Trachea (tissue), 1 donor: ENCODE data around the gene WDR25.

- PRO-cap: no peak
Measured at GRCh38 chr14:98972674-98973455, 299.1 kb downstream of the BCL11B start.

GRCh38 chr14:99240389-99240892 lies 31.6 kb downstream of the BCL11B start:
- PRO-cap: no peak

DNA sequence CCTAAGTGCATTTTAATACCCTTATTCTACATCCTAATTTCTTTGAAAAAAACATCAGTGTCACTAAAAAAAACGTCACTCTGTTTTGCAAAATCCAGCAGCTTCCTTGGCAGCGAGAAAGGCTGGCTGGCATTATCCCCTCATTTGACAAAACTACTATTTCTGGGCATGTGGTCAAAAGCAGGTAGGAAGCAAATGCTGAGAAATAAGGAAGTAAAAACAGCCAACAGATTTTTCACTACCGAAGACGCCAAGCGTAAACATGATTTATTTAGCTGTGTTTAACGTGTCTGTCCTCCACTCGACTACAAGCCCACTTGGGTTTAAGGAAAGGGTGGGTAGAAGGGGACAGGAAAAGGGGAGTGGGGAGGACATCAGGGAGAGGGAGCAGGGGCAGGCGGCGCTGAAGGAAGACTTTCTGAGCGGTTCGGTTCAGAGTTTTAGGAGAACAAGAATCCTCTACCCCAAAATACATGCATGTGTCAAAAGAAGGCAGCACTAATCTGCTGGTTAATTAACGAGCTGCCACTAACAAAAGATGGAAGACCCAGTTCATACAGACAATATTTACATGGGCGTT lies 30.2 kb downstream of the BCL11B start:
- PRO-cap: no peak

GRCh38 chr14:99412591-99413117 lies 68.0 kb downstream of the SETD3 start:
- PRO-cap: no peak

- PRO-cap: no peak
Measured at GRCh38 chr14:99468621-99469448, 11.8 kb downstream of the SETD3 start.

DNA sequence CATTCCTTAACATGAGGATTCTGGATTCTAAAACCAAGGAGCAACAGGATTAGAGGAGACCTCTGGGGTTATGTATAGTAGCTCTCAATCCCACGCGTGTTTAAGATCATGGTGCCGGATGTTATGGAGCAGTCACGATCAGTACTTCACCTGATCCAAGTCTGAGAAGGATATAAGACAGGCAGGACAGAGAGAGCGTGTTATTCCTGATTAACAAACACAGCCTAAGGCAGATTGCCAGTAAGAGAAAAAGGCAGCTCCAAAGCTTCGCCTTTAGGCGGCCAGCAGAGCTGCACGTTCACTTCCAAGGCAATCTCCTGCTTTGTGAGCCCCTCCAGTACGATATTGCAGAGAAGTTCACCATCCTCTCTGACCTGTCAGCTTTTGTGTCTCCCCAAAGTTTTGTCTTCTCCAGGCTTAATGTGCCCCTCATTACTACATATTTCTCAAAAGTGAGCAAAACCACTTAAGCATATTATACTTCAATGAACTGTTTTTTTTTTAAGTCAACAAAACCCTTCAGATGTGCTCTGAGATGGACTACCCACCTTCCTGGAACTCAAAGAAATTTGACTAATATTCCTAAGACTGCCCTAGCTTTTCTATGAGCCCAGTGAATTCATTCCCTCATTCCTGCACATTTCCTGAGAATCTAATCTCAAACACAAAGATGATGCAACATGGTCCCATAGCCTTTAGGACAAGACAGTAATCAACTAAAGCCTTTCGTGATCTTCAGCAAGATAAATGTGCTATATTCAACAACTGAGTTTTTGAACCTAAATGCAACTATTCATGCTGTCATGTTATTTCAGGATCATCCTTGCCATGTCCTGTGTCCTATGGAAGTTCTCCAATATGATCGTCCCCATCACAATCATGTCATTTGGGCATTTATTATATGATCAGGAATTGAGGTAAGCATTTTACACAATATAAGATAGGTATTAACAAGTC lies 5.2 kb downstream of the SETD3 start:
- PRO-cap: no peak

DNA sequence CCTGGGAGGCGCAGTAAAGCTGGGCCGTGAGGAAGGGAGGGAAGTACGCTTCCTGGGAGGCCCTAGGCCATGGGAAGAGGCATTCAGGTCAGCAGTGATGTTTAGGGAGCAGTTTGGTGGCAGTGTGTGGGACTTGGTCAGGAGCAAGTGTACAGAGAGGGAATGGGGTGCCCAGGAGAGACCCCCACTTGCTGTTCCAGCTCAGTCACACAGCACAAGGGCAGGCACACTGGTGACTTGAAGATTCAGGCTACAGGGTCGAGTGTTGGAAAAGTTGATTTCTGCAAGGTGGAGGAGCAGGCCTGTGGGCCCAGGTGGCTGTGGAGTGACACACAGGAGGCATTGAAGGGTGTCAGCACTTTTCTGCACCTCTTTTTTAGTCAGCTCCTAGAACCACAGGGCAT lies 27.3 kb downstream of the CCNK start:
- PRO-cap: no peak

GRCh38 chr14:99531246-99531637 lies 50.0 kb downstream of the CCNK start:
- PRO-cap: no peak

DNA sequence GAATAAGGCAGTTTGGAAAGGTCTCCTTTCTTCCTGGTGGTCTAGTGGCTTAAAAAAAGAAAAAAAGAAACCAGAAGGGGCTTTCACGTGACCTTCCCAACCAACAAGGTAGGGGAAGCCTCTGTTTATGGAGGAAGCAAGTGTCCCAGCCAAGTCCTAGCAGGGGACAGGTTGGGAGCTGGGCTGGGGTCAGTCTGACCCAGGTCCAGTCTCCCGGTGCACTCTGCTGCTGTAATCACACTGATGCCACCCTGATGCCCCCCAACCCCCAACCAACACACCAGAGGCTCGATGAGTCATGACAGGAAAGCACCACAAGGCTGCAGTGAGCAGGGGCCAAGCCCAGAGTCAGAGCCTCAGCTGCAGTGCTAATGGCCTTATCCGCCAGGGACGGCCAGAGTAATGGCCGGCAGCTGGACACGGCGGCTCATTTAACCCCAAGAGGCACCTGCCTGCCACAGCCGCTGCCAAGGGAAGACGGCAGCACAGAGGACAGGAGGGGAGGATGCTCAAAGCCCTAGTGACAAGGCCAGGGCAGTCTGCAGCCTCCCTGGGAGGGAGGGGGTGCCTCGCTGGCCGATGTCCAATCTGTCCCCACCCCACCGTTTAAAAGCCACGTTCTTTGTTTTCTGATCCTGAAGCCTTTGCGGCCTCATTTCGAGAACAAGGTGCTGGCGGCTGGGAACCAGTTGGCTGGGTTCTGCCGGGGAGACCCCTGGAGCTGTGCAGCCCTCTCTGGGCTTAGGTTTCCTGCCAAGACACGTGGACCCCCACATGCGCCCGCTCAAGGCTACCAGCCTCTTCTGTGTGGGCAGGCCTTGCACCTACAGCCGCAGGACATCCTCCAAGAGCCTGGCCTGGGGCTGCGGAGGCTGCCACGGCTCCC lies 13.2 kb downstream of the CCDC85C start:
- PRO-cap: no peak

GRCh38 chr14:99601290-99601924 lies 2.6 kb downstream of the CCDC85C start:
- PRO-cap: unidirectional peak, plus-strand start at chr14:99601546

DNA sequence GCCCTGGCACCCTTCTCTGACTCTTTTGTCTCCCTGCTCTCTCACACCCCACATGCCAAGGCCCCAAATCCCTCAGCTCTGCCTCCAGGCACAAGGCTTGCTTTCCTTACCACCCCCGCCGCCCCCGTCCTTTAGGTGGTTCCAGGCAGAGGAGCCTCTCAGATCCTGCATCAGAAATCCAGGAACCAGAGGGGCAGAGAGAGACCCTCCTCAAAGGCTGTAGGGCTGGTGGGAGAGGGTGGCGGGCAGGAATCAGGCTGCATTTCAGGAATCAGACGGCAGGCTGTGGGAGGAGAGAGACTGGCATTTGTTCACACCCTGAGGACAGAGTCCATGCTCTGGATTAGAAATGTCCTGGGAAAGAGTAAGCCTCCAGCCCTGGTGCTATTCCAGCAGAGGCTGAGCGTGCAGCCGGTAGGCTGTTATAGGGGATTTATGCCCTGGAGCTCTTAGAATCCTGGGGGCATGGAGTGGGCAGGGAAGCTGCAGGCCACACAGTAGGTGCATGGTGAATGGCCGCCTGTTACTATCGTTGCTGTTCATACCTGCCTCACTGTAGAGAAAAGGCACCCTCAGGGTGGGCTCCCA lies 12.3 kb upstream of the CYP46A1 start:
- PRO-cap: no peak

- PRO-cap: no peak
Measured at GRCh38 chr14:100066253-100066668, 1.0 kb downstream of the EVL start.

DNA sequence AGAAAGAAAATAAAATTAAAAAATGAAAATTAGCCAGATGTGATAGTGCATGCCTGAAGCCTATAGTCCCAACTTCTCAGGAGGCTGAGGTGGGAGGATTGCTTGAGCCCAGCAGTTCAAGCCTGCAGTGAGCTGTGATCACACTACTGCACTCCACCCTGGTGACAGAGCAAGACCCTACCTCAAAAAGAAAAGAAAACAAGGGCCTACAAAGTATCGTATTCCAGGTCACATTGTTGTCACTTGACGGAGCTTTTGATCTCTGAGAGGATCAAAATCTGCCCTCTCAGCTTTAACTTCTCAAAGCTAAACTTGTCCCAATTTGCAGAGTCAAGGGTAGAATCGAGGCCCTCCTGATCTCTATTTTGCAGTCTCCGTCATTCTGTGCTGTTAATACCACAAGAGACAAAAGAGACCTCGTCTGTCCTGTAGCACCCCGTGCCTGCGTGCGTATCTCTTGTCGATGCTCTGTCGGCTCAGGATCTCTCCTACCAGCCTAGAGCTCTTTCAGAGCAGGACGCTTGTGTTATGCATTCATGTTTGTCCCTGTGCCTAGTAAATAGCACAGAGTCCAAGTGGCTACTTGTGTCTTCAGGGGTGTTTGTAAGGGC lies 5.0 kb downstream of the EVL start:
- PRO-cap: no peak

DNA sequence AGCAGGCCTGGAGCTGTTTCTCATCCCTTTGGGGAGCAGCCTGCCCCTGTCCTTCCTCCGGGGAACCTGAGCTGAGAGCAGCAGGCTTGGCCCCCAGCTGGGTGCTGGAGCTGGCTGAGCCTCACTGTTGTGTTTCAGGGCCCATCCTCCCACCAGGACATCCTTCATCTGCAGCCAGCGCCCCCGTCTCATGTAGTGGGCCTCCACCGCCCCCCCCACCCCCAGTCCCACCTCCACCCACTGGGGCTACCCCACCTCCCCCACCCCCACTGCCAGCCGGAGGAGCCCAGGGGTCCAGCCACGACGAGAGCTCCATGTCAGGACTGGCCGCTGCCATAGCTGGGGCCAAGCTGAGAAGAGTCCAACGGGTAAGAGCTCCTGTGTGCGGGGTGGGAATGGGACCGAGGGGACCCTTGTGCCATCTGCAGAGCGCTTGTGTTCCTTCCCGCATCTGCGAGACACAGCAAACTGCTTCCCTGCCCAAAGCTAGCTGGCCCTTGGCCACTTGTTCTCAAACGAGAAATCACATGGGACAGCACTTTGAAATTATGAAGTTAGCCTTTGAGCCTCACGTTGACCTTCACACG lies 31.0 kb downstream of the DEGS2 start:
- PRO-cap: no peak

GRCh38 chr14:100132513-100133159 lies 26.8 kb downstream of the DEGS2 start:
- PRO-cap: no peak

- PRO-cap: no peak
Measured at GRCh38 chr14:100165293-100165831, 5.9 kb upstream of the DEGS2 start.

DNA sequence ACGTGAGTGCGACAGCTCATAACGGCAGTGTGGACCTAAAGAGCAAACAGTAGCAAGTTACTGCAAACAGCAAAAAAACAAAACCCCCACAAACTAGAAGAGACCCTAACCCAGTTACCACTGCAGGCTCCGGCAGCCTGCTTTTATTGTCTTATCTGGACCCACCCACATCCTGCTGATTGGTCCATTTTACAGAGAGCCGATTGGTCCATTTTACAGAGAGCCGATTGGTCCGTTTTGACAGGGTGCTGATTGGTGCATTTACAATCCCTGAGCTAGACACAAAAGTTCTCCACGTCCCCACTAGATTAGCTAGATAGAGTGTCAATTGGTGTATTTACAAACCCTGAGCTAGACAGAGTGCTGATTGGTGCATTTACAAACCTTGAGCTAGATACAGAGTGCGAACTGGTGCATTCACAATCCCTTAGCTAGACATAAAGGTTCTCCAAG lies 31.3 kb upstream of the YY1 start:
- PRO-cap: no peak

- PRO-cap: bidirectional peak, plus-strand start at chr14:100305078, minus-strand start at chr14:100304857
Measured at GRCh38 chr14:100304792-100305204, 1.4 kb downstream of the SLC25A29 start.

- PRO-cap: bidirectional peak, plus-strand start at chr14:100376453, minus-strand start at chr14:100376279
Measured at GRCh38 chr14:100375888-100376829, at the start of gene WDR25. Gene WDR25 (plus strand): TSS chr14:100376485.

- PRO-cap: no peak
Measured at GRCh38 chr14:100425025-100425557, 48.8 kb downstream of the WDR25 start.